WTC11 (cell line): ENCODE results near the gene CDHR5.

DNA sequence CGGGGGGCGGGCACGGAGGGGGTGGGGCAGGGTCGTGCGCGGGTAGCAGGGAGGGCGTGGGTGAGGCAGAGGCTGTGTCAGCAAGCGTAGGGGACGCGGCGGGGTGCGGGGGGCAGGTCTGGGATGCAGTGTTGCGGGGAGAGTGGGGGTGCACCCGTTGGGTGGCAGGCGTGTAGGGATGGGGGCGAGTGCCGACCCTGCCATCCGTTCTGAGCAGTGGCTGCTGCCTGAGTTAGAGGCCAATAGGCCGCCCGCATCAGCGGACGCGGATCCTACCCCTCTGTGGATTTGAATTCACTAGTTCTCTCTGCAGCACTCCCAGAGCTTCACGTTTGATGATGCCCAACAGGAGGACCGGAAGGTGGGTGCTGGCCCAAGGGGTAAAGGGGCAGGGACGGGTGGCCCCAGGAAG, 1.5 kb downstream of the RIC8A start:
- PRO-cap = no peak

GRCh38 chr11:241671-242197, 5.0 kb downstream of the PSMD13 start:
- PRO-cap = no peak

- PRO-cap = no peak
Observed at GRCh38 chr11:281105-281892, 3.1 kb downstream of the NLRP6 start.

DNA sequence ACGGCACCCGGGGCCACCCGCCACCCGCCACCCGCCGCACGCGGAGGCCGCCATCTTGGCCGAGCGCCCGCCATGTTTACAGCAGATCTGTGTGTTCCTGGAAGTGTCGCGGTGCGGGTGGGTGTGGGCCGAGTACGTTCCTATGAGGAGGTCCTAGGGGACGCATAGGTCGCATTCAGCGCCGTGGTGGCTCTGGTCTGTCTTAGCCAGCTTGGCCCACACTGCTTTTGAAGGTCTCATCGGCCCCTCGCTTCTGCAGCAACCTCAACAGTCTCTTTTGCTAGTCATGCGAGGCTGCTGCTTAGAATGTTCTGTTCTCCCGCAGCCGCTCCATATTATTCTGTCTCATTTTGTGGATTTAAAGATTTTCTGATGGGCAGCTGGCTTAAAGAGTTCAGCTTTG, 3.3 kb upstream of the IFITM2 start:
- PRO-cap = no peak

GRCh38 chr11:316902-317681, 3.3 kb downstream of the IFITM1 start:
- PRO-cap = no peak

- PRO-cap = no peak
Observed at GRCh38 chr11:317682-317983, 3.0 kb downstream of the IFITM3 start.

DNA sequence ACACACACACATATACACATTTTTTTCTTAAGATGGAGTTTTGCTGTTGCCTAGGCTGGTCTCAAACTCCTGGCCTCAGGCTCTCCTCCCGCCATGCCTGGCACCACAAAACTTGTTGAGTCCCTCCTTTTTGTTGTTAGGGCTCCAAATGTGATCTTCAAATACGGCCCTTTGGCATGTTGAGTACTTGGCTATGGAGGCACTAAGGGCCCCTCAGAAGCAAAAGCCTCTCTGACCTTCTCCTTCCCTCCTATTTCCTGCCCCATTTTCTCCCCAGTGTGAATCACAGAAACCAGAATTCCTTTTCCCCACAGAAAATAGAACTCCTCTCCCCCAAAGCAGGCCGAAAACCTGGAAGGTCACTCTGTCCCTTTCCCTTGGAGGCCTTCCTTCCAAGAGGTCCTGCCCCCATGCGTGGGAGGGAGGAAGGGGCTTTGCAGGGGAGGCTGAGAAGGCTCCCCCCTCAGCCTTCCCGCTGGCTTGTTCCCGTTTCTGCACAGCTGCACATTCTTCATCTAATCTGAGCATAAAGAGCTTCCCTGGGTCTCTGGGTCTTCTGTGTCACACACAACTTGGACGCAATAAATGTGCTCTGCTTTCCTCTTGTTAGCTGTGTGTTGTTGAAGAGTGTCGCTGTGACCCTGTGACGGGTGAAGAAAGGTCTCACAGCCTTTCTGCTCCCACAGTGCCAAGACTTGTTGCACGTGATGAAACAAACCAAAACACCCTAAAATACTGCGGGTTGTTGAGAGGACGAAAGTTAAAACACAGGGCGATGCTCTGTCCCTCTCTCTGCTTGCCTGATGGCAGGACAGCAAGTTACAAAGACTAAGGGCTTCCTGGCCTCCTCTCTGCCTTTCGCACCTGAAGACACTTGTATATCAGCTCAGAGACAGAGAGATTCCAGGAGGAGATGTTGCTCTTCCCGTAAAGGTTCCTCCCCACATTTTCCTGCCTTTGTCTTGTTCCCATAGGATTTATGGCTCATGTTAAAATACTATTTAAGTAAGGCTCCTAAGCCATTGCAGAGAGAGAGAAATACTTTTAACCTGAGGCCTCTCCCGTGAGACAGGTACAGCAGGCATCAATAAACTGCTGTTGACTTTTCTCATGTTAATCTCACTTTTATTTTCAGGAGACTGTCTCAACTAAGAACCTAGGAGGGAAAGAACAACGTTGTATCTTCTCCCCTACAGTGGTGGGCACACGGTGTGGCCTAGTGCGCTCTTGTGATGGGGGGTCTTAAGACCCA, 15.2 kb upstream of the IFITM3 start:
- PRO-cap = no peak

DNA sequence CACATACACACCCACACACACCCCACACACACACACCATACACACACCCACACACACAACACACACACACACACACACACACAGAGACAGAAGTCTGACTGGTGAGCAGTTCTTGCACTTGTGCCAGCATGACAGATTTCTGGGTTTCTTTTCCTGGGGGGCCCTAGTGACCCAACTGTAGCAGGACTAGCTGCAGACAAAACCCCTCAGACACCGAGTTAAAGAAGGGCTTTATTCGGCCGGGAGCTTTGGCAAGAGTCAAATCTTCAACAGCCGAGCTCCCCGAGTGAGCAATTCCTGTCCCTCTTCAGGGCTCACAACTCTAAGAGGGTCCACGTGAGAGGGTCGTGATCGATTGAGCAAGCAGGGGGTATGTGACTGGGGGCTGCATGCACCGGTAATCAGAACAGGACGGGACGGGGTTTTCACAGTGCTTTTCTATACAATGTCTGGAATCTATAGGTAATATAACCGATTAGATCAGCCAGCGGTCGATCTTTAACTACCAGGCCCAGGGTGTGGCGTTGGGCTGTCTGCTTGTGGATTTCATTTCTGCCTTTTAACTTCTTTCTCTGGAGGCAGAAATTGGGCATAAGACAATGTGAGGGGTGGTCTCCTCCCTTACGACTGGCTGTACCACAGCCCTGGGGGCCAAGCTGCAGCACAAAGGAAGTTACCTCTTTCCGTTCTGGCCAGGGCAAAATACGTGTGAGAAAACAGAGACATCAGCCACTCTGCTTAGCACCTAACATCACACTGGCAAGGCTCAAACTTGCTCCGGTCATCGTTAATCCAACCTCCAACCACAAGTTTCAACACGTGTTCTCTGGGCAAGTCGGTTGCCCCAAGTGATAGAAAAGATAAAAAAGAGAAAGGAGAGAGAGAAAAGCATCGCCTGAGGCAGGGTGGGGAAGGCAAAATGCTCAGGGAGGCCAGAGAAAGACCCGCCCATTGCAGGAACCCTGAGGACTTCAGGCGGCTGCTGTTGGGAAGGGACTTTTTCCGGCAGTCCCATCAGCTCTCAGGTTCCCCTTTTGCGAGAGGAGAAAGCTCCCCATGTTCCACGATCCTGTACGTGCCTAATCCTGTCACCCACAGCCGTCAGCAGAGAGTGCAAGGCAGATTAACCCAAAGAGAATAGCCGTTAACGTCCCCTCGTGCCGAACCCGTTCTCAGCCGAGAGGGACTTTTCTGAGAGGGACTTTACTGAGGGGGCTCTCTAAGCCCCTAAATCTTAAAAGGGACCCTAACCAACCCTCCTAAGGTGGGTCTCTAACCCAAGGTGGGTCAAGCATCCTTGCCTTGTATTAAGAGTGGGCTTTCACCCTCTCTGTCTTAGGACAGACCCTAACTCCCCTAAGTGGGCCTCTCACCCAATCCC, 18.7 kb upstream of the B4GALNT4 start:
- PRO-cap = no peak

DNA sequence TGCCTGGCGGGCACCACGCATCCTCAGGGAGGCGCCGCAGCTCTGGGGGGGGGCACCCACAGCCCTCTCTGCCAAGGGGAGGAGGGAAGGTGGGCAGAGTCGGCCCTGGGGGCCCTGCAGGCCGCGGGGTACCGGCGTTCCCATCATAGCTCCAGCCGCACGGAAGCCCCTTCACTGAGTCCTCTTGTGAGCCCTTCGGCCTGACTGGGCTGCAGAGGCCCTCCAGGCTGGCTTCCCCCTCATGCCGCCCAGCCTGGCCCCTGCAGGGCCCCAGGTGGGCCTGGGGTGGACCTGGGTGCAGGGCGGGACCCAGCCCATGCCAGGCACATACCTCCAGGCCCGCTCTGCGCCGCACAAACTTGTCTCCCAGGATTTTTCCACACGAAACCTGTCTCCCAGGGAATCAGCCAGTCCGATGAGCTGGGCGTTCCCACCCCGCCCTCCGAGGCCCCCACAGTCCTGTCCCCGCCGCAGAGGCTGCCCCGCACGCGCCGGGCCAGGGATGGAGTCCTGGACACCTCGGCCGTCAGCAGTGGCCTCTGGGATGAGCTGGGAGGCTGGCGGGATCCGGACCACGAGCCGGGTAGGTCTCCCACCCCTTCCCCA, 1.8 kb upstream of the PKP3 start:
- PRO-cap = no peak

DNA sequence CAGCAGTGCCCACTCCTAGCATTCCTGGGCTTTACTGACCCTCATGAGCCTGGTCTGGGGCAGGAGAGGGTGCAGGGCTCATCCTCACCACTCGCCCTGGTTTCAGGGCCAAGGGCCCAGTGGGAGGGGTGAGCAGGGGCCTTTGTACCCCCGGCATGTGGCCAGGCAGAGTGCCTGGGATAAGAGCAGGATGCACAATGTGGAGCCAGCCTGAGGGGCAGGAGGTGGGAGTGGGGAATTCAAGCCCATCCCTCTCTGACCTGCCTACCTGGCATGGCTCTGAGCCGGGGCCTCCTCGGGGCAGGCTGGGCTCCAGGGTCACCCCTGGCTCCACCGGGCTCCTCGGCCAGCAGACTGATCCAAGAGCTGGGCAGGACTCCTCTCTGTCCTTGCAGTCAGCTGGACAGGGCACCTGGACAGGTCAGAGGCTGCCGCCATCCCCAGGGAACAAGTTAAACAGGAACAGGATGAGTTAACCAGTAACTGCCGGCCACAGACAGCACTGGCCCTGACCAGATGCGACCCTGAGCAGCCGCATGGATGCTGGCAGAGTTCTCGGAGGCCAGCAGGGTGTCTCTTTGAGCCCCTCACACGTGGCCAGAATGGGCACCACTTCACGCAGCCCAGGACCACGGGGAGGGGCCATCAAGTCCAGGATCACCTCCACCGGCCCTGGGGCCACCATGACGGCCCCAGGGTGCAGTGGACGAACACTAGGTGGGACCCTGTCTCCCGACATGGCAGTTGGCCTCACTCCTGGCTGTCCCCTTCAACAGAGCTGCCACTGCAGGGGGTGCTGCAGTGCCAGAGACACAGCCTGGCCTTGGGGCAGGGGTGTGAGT, 5.0 kb downstream of the SIGIRR start:
- PRO-cap = no peak

- PRO-cap = no peak
Observed at GRCh38 chr11:414404-414880, 357 bp downstream of the SIGIRR start.

GRCh38 chr11:506066-506203, 1.1 kb downstream of the RNH1 start:
- PRO-cap = no peak

DNA sequence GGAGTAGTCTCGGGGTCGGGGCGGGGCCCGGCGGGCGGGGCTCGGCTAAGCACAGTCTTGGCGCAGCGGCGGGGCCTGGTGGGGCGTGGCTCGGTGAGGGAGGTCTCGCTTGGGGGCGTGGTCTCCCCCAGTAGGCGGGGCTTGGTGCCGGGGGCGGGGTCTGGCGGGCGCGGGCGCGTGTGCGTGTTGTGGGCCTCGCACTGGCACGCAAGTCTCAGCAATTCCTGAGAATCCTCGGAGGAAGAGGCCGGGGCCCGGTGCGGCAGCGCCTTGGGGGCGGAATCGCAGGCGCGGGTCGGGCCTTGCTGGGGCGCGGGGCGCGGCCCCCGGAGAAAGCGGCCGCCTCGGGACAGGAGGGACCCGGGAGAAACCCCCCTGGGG, 268 bp upstream of the RNH1 start:
- PRO-cap = bidirectional peak, plus-strand start at position 220 of the sequence, minus-strand start outside the sequence

DNA sequence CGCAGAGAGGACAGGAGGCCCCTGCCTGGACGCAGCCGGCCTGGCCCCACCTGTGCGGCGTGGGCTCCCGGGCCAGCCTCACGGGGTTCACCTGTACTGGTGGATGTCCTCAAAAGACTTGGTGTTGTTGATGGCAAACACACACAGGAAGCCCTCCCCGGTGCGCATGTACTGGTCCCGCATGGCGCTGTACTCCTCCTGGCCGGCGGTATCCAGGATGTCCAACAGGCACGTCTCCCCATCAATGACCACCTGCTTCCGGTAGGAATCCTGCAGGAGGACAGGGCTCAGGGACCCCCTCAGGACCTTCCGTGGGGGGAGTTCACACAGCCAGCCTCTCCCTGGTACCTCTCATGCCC, 1.7 kb downstream of the HRAS start:
- PRO-cap = no peak

- PRO-cap = no peak
Observed at GRCh38 chr11:612890-614094, 2.5 kb downstream of the IRF7 start.

GRCh38 chr11:624769-625950, at the start of gene CDHR5:
TSS of gene CDHR5 (minus strand) at chr11:624955.
- PRO-cap = no peak

DNA sequence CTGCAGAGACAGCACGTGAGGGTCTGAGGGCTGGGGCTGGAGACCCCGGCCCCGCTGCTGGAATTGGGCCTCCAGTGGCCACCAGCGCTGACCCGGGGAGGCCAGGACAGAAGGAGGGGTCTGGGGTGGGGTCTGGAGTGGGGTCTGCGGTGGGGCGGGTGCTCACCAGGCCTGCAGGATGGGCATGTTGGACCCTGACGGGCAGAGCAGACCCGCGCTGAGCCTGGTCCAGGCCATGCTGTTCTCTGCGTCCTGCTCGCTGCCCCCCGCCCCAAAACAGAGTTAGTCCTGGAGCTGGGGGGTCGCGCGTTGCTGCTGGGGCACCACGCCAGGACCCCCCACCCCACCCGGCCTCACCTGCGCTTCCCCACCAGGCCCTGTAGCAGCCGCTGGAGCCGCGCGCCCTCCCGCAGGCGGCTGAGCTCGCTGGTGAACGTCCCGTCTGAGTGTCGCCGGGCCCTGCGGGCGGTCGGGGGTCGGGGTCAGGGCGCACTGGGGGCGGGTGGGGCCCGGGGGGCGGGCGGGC, 387 bp downstream of the SCT start:
- PRO-cap = no peak

DNA sequence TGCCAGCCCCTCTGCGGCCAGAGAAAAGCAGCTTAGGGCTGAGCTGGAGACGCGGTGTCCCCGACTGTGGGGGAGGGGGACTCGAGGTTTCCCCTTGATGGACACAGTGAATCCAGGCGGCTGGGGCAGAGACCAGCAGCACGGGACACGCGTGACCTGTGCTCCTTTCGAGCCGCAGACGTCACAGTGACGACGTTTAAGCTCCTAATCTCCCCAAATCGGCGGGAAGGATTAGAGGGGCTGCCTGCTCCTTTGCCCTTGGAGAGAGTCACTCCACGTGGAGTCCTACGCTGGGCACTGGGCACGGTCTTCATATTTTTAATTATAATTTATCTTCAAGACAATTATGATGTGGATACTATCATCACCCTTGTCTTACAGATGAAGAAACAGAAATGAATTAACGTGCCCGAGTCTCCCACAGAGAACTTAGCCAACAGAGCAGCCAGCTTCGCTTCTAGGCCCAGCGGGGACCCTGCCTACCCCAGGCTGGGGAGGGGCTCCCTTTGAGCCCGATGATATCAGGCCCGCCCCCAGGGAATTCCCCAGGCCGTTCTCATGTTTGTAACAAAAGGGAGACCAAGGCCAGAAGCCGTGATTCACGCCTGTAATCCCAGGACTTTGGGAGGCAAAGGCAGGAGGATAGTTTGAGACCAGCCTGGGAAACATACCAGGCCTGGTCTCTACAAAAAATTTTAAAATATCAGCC, 1.3 kb downstream of the DRD4 start:
- PRO-cap = bidirectional peak, plus-strand start at position 548 of the sequence, minus-strand start at position 431 of the sequence

DNA sequence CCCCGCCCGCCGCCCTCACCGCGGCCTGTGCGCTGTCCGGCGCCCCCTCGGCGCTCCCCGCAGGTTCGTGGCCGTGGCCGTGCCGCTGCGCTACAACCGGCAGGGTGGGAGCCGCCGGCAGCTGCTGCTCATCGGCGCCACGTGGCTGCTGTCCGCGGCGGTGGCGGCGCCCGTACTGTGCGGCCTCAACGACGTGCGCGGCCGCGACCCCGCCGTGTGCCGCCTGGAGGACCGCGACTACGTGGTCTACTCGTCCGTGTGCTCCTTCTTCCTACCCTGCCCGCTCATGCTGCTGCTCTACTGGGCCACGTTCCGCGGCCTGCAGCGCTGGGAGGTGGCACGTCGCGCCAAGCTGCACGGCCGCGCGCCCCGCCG, 2.5 kb downstream of the DRD4 start:
- PRO-cap = bidirectional peak, plus-strand start outside the sequence, minus-strand start at position 323 of the sequence

GRCh38 chr11:674417-674863, 20.6 kb downstream of the DEAF1 start:
- PRO-cap = no peak